Brain (tissue), 1 donor: ENCODE measurements around the gene GH1.

DNA sequence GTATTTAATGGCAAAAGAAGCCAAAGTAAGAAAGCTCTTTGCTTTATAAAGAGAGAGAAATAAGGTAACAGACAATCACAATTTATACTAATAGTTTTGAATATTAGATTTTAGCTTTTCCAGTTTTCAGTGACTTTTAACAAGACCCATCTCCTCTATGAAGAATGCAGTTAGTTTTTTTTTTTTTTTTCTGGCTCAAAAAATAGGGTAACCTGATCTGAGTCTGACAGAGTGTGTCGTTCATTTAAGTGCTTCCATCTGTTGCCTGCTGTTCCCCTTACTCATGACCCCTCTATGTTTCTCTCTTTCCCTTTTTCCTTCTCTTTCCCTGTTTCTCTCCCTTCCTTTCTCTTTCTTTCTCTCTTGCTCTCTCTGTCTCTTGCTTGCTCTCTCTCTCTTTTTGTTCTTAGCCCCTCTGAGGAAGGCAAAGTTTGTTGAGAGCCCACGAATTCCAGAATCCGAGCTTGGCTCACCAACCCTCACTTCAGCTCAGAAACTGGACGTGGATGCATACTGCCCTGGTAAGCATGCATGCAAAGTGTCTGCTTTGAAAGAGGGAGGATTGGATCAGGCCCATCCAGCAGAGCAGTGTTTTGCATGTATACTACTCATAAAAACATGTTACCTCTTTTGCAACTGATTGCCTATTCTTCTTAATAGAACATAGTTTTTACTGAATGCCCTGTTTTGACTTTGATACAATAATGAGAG, 185.0 kb downstream of the TANC2 start:
- RRBS = no CpG with 5 or more reads among the region's 4 CpGs

GRCh38 chr17:63162064-63163272, 196.4 kb downstream of the TANC2 start:
- RRBS = no CpG with 5 or more reads among the region's 8 CpGs

DNA sequence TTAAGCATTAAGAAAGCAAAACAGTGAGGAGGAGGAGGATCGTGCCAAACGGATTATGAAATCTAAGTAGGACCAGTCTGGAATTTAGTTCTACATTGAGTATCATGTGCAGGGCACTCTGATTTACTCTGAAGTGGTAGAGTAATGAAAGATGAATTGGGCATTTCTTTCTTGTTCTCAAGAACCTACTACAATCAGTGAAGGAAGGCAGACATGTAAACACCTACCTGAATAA, 195.2 kb downstream of the CYB561 start:
- RRBS = no CpG with 5 or more reads among the region's 2 CpGs

DNA sequence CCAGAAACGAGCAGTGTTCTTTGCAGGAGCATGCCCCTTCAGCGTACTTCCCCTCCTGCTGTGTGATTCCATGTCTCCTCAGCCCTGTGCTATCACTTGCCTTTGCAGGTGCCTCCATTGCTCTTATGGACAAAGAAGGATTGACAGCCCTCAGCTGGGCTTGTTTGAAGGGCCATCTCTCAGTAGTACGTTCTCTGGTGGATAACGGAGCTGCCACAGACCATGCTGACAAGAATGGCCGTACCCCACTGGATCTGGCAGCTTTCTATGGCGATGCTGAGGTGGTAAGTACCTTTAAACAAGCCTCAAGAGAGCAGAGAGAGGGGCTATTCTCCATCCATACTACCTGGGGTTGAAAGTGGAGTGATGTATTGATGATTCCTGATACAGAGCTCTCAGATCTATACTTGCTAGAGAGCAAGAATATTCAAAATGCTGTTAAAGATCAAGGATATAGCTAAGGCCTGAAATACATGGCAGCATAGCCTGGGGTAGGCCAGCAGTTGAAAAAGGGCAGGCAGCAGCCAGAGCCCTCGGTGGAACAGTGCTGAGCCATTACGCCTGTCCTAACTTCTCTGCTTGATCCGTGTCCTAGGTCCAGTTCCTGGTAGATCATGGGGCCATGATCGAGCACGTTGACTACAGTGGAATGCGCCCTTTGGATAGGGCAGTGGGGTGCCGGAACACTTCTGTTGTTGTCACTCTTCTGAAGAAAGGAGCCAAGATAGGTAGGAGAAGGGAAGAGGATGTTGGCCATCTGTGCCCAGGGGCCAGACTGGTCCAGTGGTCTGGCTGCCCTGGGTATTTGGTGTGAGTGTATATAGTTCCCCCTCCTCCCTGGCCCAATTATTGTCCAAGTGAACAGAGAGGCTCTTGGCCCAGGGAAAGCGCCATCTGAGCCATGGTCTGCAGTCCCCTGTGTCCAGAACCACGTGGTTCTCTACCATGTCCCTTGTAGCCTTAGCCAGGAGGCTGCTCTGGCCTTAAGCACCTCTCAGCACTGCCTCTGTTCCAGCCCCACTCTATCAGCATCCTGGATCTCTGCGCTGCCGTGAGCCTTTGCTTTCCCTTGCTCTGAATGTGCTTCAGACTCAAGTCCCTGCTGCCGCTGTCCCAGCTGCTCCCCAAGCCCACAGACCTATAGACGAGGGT, 34.3 kb downstream of the CYB561 start:
- RRBS = no CpG with 5 or more reads among the region's 19 CpGs

DNA sequence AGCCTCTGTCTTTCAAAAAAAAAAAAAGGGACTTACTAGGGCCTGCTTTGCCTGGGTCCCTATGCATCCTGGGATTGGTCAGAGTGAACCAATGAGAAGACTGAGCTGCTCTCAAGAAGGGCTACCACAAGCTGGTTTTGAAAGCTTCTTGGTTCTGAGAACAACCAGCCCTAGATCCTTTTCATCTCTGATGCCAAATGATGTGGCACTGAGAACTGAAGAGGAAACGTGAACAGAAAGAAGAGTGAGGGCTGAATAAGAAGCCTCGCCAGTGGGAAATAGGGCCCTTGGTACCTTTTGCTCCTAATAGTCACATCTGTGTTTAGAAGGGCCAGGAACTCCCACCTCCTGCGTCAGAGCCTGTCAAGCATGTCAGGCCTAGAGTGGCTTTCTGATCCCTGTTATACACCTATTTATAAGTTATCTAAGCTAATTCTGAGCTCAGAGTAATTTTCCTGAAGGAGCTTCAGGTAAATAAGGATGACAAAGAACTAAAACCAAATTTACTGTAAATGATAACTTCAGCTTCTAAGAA, 10.7 kb downstream of the TACO1 start:
- RRBS = no CpG with 5 or more reads among the region's 3 CpGs

GRCh38 chr17:63632443-63632809, 10.2 kb downstream of the MAP3K3 start:
- RRBS = no CpG with 5 or more reads among the region's 7 CpGs

DNA sequence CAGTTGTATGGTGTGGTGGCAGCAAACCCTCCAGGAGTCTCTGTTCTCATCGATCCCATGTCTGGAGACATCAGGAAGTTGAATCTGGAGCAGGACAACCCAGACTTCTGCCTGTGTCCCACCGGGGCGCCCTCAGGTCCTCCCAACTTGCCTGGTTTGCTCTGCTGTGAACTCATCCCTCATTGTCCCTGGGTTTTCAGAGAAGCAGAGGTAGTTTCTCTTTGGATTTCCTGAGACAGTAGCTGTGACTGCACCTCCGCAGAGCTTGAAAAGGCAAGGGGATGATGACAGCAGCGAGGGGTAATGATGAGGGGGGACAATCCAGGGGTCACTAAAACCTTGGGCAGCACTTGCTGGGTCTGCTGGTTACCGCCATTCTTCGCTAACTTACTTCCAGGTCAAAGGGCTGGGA, 2.9 kb downstream of the LIMD2 start:
- RRBS = no CpG with 5 or more reads among the region's 7 CpGs

GRCh38 chr17:63701198-63701817, 1.4 kb upstream of the LIMD2 start:
- RRBS = 20% methylated on average over 2 of the region's 26 CpGs

- RRBS = no CpG with 5 or more reads among the region's 6 CpGs
These were observed 784 bp downstream of the STRADA start for GRCh38 chr17:63740818-63741212.

GRCh38 chr17:63752150-63752608, 10.6 kb upstream of the STRADA start:
- RRBS = no CpG with 5 or more reads among the region's 2 CpGs

GRCh38 chr17:63826554-63826782, 763 bp upstream of the PSMC5 start:
- RRBS = under 1% methylated on average over 4 of the region's 12 CpGs

DNA sequence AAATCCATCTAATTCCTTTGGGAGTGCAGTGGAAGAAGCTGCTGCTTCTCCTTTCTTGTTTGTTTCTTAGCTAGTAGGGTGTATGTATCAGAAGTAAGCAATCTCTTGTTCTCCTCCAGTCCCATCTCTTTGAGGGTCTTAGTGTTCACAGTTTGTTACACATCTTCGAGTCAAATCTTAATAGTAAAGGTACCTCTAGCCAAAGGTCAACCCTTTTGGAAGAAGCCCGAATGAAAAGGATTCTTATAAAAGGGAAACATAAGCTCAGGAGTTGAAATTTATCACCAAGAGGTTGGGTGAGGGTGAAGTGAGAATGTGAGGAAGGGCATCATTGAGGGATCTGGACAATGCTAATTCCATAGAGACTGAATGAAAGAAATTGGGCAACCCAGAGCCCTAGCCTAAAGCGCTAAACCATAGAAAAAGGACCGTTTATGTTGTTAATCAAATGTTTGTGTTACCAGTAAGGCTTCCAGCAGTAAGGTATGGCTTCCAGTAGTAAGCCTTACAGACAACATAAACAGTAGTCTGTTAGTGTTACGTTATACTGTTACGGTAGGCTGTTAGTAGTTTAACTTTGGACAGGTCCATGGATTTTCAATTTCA, 913 bp upstream of the FTSJ3 start:
- RRBS = no CpG with 5 or more reads among the region's 6 CpGs

- RRBS = 2% methylated on average over 8 of the region's 26 CpGs
These were observed 1.0 kb downstream of the SMARCD2 start for GRCh38 chr17:63841215-63842127.

- RRBS = no CpG with 5 or more reads among the region's 14 CpGs
These were observed at the start of gene GH1 for GRCh38 chr17:63918643-63919267. Gene GH1 (minus strand): TSS chr17:63918839.

GRCh38 chr17:63959921-63960877, 12.5 kb downstream of the SCN4A start:
- RRBS = no CpG with 5 or more reads among the region's 17 CpGs

DNA sequence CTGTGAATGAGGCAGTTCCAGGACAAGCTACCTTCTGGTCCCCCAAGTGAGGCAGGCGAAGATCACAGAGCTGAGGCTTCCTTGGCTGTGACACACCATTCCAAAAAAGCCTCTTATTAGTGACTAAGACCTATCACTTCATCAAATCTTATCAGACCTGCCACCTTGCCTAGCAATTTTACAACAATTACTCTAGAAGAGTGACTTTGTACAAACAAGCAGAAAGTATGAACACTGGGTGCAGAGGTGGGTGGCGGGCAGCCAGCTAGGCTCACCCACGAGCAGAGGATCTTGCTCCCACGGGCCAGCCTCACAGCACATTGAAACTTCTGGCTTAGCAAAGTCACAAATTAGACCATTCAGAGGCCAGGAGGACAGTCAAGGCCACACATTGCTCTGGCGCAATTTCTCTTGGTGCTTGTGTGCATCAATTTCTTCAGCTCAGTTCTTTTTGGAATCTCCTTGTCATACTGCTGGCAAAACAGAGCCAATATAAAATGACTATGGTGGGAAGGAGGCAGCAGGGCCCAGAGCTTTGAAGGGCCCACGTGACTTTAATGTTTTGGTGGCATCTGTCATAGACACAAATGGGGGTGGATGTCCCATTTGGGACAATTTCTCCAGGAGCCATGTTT, 2.3 kb upstream of the ICAM2 start:
- RRBS = no CpG with 5 or more reads among the region's 6 CpGs

GRCh38 chr17:64144950-64145639, 15.2 kb upstream of the ERN1 start:
- RRBS = 9% methylated on average over 3 of the region's 15 CpGs

- RRBS = no CpG with 5 or more reads among the region's 13 CpGs
These were observed 15.6 kb upstream of the ERN1 start for GRCh38 chr17:64145640-64145906.

GRCh38 chr17:64146042-64147036, 16.4 kb upstream of the ERN1 start:
- RRBS = 1% methylated on average over 10 of the region's 67 CpGs